Heart right ventricle (tissue), 2 donors: Measurements from ENCODE around the gene WDR27.

GRCh38 chr6:168280690-168281398 lies 38.7 kb downstream of the DACT2 start:
- PRO-cap, 2 experiments = no peak in any of the 2 experiments

GRCh38 chr6:168315430-168316219 lies 4.0 kb downstream of the DACT2 start:
- PRO-cap, 2 experiments = no peak in any of the 2 experiments

- PRO-cap, 2 experiments = no peak in any of the 2 experiments
These were observed 89.7 kb downstream of the SMOC2 start for GRCh38 chr6:168530736-168531030.

DNA sequence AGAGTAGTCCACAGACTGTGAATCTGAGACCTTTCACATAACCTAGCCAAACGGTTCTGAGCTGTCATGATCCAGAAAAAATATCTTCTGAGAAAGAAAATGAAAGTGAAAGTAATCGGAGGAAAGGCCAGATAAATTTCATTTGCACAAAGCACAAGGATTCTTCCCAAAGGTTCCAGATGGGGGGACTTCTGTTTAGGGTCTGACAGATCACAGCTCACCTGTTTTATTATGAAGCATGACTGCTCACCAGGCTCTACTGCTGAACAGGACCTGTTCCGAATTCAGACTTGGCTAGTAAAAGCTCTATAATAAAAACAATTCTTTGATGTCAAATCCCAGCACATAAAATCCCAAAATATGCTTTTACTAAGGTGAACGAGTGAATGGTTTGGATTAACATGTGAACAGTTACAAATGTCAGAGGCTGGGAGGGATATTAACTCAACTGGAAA lies 401.8 kb downstream of the THBS2 start:
- PRO-cap, 2 experiments = no peak in any of the 2 experiments

DNA sequence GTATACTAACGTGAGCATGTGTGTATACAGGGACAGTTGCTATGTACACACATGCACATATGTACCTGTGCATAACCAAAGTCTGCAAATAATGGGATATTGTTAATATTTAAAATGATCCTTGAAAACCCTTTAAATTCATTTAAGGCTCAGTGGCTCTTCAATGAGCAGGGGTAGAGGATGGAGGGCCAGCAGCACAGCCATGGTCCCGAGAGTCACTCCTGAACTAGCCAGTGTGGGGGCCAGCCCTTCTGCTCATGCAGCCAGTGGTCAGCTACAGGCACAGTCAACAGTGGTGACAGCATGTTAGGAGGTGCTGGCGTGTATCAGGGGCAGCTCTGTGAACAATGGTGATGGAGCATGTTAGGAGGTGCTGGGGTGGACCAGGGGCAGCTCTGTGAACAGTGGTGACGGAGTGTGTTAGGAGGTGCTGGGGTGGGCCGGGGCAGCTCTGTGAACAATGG lies 378.6 kb downstream of the THBS2 start:
- PRO-cap, 2 experiments = peak in 1 of 2 experiments; most common minus-strand start position 208 of the sequence (in 1)

GRCh38 chr6:168962749-168963446 lies 290.7 kb downstream of the THBS2 start:
- PRO-cap, 2 experiments = no peak in any of the 2 experiments

- PRO-cap, 2 experiments = no peak in any of the 2 experiments
These were observed 95.6 kb downstream of the THBS2 start for GRCh38 chr6:169157955-169158535.

- PRO-cap, 2 experiments = no peak in any of the 2 experiments
These were observed 71.0 kb downstream of the THBS2 start for GRCh38 chr6:169182615-169183013.

- PRO-cap, 2 experiments = no peak in any of the 2 experiments
These were observed 24.1 kb downstream of the THBS2 start for GRCh38 chr6:169229449-169230069.

- PRO-cap, 2 experiments = peak in 1 of 2 experiments; most common plus-strand start chr6:169251502 (in 1)
These were observed 2.3 kb downstream of the THBS2 start for GRCh38 chr6:169251317-169251689.

- PRO-cap, 2 experiments = no peak in any of the 2 experiments
These were observed 66.5 kb upstream of the THBS2 start for GRCh38 chr6:169320160-169320525.

DNA sequence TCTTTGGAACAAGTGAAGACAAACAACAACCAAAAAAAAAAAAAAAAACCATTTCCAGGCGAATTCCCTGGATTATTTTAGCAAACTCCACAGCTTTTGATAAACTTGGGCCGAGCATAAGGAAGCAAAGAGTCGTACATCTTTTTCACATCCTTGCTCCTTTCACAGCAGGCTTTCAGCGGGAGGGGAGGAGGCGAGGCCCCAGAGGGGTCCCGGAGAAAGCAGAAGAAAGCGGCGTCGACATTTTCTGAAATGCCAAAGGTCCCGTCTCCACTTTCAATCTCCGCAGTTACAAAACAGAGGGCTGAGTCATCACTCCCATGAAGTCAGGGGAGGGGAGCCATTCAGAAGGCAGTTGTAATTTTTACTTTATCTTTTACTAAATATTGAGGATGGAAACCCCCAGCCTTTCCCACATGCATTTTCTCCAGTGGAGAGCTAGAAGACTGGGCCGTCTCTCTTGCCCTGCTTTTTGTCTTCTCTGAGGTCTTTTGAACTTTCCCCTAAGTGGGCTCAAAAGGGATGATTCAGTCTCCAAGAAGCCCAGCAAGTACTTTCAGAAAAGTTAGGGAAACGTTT lies 174.2 kb upstream of the THBS2 start:
- PRO-cap, 2 experiments = no peak in any of the 2 experiments

- PRO-cap, 2 experiments = peak in 1 of 2 experiments; most common minus-strand start chr6:169670067 (in 1)
These were observed 32.0 kb downstream of the WDR27 start for GRCh38 chr6:169669835-169670316.

GRCh38 chr6:169701856-169702093 lies at the start of gene WDR27:
Gene WDR27 (minus strand): TSS chr6:169702029.
- PRO-cap, 2 experiments = peak in 2 of 2 experiments; most common minus-strand start chr6:169702055 (in 1)

DNA sequence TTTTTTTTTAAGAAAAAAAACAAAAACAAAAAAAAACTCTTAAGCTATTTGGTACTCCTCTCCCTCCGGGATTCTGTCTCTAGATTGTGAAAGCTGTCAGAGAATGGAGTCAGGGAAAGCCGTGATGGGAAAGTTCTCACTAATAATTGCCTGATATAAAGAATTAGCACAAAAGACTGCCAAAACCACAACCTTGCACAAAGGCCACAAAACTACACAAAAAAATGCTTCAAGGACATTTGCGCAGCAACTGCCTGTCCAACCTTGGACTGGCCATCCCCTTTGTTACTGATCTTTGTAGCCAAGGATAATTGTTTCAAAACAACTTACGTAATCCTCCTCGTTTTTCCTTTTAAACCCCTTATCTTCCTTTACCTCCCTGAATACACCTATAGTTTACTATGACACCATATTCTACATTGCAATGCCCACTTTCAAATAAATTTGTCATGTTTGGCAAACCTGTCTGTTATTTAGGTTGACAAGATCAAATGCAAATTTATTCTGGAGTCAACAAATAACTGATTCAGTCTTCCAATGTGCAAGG lies 1.4 kb upstream of the PHF10 start:
- PRO-cap, 2 experiments = no peak in any of the 2 experiments

DNA sequence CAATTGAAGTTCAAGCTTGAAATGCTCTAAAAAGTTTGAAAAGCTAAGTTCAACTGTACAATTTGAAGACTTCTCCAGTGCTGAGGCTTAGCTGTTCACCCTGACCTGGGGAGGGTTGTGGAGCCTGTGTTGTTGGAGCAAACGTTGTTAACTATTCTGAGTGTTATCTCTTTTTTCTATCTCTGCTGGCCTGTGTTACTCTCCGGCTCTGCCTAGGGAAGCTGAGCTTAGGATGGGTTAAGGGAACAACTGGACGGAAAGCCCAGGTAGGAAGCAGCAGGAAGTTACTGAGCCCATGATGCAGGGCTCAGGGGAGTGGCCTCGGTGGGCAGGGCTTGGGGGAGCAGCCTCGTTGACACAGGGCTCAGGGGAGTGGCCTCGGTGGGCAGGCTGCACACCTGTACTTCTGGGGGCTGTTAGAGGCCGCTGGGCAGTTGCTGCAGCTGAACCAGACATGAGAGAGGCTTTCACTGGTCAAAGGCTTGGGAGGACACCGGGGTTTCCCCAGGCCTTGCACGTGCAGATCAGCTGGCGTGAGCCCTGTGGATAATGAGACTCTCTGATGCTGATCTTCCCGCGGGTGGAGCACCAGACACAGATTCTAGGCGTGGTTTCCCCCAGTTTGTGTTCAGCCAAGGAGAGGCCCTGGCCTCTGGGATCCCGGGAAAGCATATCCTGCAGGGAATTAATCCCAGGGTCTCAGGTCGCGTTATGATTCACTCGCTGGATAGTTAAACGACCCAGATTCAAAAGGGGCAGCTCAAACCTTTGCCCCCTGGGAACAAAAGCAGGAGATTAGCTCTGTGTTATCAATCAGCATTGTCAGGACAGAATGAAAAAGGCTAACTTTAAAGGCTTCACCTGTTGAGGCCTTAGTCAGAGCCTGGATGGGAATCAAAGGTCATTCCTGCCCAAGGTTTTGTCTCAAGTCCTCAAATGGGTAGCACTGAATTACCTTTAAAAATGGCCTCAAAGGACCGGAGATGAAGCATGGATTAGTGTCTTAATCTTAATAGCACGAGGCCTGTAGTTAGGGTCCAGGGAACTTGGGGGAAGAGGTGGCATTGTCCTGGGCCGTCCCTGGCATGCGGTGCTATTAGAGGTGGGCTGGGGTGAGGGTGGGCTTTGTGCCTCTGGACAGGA lies 59.1 kb downstream of the ERMARD start:
- PRO-cap, 2 experiments = no peak in any of the 2 experiments

GRCh38 chr6:169862175-169862435 lies 110.7 kb downstream of the ERMARD start:
- PRO-cap, 2 experiments = no peak in any of the 2 experiments

GRCh38 chr6:169986118-169986558 lies 234.7 kb downstream of the ERMARD start:
- PRO-cap, 2 experiments = no peak in any of the 2 experiments

- PRO-cap, 2 experiments = no peak in any of the 2 experiments
These were observed 238.6 kb downstream of the ERMARD start for GRCh38 chr6:169990045-169990477.

DNA sequence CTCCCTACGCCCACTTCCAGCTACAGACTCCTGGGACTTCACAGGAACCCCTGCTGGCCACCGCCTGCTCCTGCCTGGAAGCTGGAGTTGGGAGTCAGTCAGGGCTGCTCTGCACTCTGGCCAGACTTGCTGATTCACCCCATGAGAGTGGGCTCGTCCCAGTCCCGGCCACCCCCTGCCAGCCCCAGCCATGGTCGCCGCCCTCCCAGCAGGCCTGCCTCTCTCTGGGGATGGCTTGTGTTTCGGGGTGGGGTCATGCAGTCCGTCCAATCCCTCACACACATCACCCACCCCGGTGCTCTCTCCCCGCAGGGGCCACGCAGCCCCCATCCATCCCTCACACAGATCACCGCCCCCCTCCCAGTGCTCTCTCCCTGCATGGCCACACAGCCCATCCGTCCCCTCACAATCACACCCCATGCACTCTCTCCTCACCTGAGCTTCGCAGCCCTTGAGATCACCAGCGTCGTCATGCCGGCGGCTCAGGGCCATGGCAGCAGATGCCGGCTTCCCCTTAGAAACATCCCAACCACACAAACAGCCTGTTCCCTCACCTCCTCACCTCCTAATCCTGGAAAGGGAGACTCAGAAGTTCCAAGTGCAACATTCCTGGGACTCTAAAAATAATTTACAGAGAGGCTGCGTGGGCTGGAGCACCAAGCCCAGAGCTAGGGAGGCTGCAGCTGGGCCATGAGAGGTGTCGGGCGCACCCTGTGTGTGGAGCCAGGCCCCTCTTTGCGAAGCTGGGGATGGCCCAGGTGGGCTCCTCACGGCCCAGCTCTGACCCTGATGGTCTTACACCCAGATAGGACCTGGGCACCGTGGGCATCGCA lies 125.5 kb downstream of the DLL1 start:
- PRO-cap, 2 experiments = peak in 1 of 2 experiments; most common plus-strand start position 680 of the sequence (in 1)